ENCODE measurements around a stretch of chr11.

DNA sequence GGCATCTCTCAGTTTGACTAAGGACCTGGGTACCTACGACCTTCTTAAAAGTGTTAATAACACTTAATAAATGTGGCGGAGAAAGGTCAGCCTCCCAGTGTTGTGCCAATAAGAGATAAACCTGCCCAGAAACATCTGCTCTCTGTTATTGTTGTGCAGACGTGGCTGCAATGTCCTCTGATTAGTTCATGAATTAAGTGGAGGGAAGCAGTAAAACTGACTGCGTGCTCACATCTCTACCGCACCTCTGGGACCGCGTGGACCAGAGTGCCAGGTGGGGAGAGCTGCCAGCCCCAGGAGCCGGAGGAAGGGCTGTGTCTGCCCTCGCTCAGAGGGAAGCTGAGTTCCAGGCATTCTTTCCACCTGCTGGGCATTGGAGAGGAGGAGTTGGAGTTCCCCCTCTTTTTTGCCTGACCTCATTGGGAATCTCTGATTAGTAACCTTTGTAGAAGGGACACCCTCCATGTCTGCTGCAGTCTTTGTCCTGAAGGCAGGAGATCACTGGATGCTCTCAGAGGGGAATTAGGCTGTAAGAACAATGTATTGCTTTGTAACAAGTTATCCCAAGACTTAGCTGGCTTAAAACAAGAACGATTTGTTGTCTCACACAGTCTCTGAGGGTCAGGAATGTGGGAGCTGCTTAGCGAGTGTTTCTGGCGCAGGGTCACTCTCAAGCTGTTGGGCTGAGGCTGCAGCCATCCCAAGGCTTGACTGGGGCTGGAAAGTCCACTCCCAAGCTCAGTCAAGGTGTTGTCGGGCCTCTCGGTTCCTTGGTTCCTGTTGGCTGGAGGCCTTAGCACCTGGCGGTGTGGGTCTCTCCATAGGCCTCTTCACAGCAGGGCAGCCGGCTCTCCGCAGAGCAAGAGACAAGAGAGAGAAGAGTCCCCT is 247.7 kb upstream of the TBCEL start:
- CAGE, long polyA plus RNA, result no peak
- RRBS, result no CpG with 5 or more reads among the region's 17 CpGs

- CAGE, long polyA plus RNA, result no peak
- RRBS, result 38% methylated on average over 1 of the region's 12 CpGs
Observed at GRCh38 chr11:121236643-121237114, 55.9 kb upstream of the SC5D start.

GRCh38 chr11:121307207-121307950 is 14.8 kb downstream of the SC5D start:
- CAGE, long polyA plus RNA, result no peak
- RRBS, result no CpG with 5 or more reads among the region's 8 CpGs

DNA sequence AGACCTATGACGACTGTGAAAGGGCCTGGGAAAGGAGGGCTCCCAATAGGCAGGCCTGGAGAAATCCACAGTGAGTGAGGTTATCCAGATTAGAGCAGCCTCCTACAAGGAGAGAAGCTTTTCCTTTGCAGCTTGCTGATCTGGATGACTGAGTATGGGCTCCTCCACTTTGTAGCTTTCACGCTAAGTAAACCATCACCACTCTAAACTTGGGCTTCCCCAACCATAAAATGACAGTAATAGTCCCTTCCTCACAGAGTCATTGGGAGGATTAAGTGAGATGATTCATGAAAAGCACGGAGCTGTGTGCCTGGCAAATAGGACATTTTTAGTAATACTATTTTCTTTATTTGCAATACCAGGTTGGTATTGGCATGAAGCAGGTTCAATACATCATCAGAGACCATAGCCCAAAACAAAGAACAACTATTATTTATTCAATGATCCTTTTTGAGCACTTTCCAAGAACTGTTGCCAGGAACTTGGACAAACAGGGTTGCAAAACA is 65.2 kb downstream of the SC5D start:
- CAGE, long polyA plus RNA, result no peak
- RRBS, result no CpG with 5 or more reads among the region's 3 CpGs

GRCh38 chr11:121358968-121359171 is 66.3 kb downstream of the SC5D start:
- CAGE, long polyA plus RNA, result no peak
- RRBS, result no CpG with 5 or more reads among the region's 1 CpG

GRCh38 chr11:121377730-121378191 is 74.4 kb upstream of the SORL1 start:
- CAGE, long polyA plus RNA, result no peak
- RRBS, result no CpG with 5 or more reads among the region's 1 CpG

DNA sequence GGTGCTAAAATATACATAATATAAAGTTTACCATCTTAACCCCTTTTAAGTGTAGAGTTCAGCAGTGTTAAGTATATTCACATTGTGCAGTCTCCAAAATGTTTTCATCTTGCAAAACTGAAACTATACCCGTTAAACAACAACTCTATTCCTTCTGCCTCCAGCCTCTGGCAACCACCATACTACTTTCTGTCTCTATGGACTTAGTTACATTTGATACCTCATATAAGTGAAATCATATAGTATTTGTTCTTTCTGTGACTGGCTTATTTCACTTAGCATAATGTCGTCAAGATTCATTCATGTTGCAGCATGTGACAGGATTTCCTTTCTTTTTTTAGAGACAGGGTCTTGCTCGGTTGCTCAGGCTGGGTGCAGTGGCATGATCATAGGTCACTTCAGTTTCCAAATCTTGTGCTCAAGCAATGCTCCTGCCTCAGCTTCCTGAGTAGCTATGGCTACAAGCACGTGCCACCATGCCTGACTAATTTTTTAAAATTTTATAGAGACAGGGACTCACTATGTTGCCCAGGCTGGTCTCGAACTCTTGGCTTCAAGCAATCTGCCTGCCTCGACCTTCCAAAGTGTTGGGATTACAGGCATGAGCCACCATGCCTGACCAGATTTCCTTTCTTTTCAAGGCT is 29.4 kb upstream of the SORL1 start:
- CAGE, long polyA plus RNA, result no peak
- RRBS, result no CpG with 5 or more reads among the region's 6 CpGs

DNA sequence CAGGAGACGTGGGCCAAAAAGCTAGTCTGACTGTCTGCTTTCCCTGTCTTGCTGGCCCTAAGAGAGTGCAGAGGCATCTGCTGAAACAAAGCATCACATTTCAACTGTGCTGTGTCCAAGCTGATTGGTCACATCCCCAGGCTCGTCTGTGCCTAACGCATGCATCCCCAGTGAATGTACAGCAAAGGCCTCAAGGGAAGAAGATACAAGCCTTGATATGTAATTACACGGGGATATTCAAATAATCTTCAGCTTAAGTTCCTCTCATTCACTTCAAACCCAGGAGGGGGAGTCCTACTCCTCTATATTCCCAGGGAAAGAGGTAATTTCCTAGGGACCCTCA is 5.4 kb upstream of the SORL1 start:
- CAGE, long polyA plus RNA, result no peak
- RRBS, result no CpG with 5 or more reads among the region's 4 CpGs

- CAGE, long polyA plus RNA, result no peak
Observed at GRCh38 chr11:121451086-121451256, 1.1 kb upstream of the SORL1 start.

- CAGE, long polyA plus RNA, result no peak
- RRBS, result no CpG with 5 or more reads among the region's 1 CpG
Observed at GRCh38 chr11:121454342-121454595, 2.2 kb downstream of the SORL1 start.

GRCh38 chr11:121459398-121460109 is 7.4 kb downstream of the SORL1 start:
- CAGE, long polyA plus RNA, result no peak
- RRBS, result no CpG with 5 or more reads among the region's 8 CpGs

- CAGE, long polyA plus RNA, result no peak
- RRBS, result no CpG with 5 or more reads among the region's 11 CpGs
Observed at GRCh38 chr11:121553712-121554268, 101.7 kb downstream of the SORL1 start.

DNA sequence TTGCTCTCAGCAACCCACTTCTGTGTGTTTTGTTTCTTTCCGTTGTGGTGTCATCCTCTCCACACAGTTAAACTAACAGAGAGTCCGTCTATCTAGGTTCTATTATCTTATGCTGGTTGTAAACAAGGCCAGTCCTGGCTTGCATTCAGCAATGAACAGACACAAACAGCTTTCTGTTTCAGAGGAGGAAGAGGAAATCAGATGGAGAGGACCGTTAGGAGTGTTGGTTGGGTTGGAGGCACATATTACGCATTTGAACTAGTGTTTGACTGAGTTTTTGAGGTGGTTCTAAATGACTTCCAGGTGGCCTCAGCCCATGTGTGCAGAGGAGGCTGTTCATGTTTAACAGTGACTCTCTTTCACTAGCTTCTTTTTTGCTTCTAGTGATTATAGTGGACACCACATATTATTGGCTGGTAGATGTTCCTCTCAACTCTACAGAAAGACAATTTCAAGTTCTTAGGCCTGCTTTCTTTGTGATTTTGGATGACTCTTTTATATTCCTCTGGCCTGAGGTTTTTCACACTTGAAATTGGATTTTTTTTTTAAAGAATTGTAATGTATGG is 130.3 kb downstream of the SORL1 start:
- CAGE, long polyA plus RNA, result no peak
- RRBS, result no CpG with 5 or more reads among the region's 4 CpGs

DNA sequence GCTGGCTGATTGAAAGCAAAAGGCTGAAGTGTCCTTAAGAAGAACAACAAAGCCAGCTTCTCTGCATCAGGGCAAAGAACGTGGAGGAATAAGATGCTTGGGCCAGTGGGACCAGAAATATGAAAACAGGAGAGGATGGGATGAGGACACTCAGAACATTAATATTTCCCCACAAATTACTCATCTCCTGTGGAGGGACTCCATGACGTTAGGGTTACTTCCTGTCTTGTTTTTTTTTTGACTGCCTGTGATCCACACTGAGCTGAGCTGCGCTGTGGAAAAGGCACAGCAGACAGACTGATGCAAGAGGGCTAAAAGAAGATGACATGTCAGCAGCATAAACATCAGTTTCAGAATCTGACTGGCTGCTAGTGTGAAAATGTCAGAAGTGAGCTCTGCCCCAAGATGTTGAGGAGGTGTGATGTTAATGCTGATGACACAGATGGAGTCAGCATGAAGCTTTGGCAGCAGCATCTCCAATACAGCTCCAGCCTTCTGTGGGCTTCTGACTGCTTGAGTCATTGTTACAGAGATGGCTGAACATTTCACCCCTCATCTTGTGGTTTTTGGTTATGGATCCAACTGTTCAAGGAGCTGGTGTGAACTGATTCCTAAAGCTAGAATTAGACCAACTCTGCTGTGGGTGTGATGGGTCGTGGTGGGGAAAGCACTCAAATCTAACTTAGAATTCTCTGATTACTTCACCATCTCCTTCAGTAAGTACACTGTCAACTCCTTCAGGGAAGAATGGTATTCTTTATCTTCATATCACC is 286.8 kb downstream of the BLID start:
- CAGE, long polyA plus RNA, result no peak
- RRBS, result no CpG with 5 or more reads among the region's 4 CpGs

- CAGE, long polyA plus RNA, result no peak
- RRBS, result no CpG with 5 or more reads among the region's 1 CpG
Observed at GRCh38 chr11:122085297-122085697, 30.7 kb downstream of the BLID start.

GRCh38 chr11:122157484-122157911 is 41.5 kb upstream of the BLID start:
- CAGE, long polyA plus RNA, result no peak
- RRBS, result no CpG with 5 or more reads among the region's 4 CpGs

DNA sequence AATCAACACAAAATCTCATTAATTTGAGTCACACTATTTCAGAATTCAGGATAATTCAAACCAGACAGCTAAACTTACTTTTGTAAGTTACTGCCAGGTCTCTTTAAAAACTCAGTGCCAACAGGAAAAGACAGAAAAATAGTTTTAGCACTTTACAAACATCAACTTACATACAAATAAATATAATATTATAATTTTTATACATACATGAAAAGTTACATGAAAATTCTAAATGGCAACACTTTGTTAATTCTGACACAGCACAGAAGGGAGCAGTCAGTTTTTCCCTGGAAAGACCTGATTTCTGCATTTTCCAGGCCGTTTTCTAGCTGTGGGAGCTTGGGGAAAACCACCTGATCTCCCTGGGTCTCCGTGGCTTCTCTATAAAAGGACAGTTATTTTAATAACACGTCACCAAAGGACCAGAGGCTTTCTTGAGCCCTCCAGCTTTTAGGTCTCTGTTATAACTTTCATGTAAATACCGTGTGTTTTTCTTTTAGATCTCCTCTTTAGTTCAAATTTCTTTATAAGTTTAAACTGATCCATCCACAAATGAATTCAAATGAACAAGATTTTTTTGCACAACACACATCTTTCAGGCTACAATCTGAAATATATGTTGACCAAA is 220.3 kb upstream of the BLID start:
- CAGE, long polyA plus RNA, result no peak
- RRBS, result no CpG with 5 or more reads among the region's 4 CpGs

DNA sequence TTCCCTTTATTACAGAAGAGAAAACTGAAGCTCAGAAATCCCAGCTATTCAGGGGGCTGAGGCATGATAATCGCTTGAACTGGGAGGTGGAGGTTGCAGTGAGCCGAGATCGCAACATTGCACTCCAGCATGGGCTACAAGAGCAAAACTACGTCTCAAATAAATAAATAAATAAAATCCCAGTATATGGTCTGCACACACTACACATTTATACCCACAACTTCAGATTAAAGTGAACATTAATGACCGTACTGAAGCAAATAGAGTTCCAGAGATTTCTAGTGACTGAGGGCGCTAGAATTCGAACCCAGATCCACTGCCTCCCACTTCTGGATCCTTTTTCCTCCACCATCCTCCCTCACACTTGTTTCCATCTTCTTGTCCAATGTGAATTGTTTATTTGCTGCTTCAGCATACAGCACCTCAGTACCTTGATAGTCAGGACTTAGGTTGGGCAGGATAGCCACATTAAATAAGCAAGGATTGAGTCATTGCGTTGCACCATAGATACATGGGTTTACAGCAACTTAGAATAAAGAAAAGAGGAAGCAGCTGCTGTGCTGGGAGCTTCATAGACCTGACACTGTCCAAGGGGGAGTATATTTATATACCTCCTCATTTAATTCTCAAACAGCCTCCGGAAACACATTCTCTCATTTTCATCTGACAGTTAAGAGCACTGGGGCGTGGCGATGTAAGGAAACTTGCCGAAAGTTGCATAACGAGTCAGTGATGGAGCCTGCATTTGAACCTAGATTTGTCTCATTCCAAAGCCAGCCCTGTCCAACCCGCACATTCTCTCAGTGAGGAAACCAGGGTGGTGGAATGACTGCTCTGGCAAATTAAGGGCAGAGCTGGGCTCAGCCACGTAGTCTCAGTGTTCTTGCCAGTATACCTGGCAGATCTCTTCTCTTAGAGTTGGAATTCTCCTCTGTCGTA is 42.0 kb downstream of the UBASH3B start:
- CAGE, long polyA plus RNA, result no peak
- RRBS, result no CpG with 5 or more reads among the region's 16 CpGs

GRCh38 chr11:123055107-123055849 is 6.7 kb downstream of the HSPA8 start:
- CAGE, long polyA plus RNA, result no peak
- RRBS, result no CpG with 5 or more reads among the region's 6 CpGs

GRCh38 chr11:123057844-123058880 is 3.8 kb downstream of the HSPA8 start:
- CAGE, long polyA plus RNA, result no peak
- RRBS, result no CpG with 5 or more reads among the region's 12 CpGs

All from osteoblast (primary cell).